BJ (cell line): ENCODE measurements around the gene APH1B.

DNA sequence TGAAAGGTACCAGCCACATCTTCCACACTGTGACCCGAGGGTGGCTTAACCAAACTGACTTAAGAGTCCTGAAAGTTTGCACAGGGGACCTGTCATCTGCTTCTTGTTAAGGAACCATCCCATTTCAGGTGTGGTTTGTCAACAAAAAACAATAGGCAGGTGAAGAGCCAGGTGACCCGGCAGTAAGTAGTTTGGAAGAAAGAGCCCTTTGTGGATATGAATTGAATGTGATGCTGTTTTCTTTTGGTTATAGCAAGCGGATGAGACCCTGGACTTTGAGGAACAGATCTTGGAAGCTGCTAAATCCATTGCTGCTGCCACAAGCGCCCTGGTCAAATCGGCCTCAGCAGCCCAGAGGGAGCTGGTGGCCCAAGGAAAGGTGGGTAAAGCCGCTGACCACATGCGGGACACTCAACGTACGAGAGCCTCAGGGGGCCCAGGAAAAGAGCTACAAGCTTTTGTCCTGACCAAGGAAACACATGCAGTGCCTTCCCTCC lies 209.2 kb upstream of the TPM1 start:
- CAGE, long polyA plus RNA = no peak
- RRBS = no CpG with 5 or more reads among the region's 9 CpGs

- CAGE, long polyA plus RNA = no peak
Measured at GRCh38 chr15:62887979-62888279, 154.6 kb upstream of the TPM1 start.

DNA sequence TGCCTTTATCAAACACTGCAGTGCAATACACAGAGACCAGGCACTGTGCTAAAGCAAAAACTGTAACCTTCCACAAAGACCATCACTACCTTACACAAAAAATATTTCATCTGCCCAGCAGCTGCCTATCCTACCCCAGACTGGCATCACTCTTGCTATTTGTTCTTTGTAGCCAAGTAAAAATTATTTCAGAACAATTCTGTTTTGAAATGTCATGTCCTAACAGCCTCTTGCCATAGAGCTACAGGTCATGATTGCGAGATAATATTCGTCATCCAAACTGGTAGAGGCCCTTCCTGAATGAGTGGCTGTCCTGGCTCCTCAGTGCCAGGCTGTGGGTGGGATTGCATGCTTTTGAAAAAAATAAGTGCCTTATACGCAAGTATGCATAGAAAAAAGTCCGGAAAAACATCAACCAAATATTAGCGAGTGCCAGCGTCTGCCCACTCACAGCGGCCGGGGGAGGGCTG lies 142.2 kb upstream of the TPM1 start:
- CAGE, long polyA plus RNA = no peak
- RRBS = 97% methylated on average over 5 of the region's 8 CpGs

- CAGE, long polyA plus RNA = no peak
- RRBS = no CpG with 5 or more reads among the region's 3 CpGs
Measured at GRCh38 chr15:62938717-62939117, 103.8 kb upstream of the TPM1 start.

- CAGE, long polyA plus RNA = no peak
- RRBS = no CpG with 5 or more reads among the region's 1 CpG
Measured at GRCh38 chr15:63134389-63134795, 12.7 kb downstream of the LACTB start.

DNA sequence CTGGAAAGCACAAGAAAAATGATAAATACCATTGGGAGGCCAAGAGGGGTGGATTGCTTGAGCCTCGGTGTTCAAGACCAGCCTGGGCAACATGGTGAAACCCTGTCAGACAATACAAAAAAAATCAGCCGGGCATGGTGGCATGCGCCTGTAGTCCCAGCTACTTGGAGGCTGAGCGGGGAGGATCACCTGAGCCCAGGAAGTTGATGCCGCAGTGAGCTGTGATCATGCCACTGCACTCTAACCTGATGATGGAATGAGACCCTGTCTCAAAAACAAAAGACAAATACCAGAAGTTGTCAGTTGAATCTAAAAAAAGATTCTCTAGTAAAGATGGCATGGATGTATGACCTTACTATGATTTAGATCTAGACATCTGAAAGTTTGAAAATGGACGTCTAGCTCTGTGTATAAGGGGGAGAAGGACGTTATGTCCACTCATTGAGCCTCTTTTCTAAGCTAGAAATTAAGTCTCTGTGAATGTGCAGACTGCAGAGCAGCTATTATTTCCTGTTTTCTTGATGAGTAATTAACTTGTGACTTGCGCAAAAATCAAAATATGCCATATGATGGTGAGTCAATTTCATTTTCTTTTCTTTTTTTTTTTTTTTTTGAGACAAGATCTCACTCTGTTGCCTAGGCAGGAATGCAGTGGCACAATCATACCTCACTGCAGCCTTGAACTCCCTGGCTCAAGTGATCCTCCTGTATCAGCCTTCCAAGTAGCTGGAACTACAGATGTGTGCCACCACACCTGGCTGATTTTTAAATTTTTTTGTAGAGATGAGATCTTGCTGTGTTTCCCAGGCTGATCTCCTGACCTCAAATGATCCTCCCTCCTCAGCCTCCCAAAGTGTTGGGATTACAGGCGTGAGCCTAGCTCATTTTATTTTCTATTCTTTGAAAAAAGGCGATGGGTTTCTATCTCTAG lies 14.1 kb downstream of the LACTB start:
- CAGE, long polyA plus RNA = no peak
- RRBS = no CpG with 5 or more reads among the region's 10 CpGs

- CAGE, long polyA plus RNA = no peak
- RRBS = no CpG with 5 or more reads among the region's 7 CpGs
Measured at GRCh38 chr15:63210348-63211259, 21.2 kb downstream of the RAB8B start.

GRCh38 chr15:63276976-63278012 lies at the start of gene APH1B:
APH1B (plus strand) TSS chr15:63277605.
- CAGE, long polyA plus RNA = start-site peak on the plus strand at chr15:63277602-63277608, 96 and 114 reads in 2 replicates
- RRBS = 2% methylated on average over 19 of the region's 107 CpGs

GRCh38 chr15:63291521-63292021 lies 14.2 kb downstream of the APH1B start:
- CAGE, long polyA plus RNA = no peak

DNA sequence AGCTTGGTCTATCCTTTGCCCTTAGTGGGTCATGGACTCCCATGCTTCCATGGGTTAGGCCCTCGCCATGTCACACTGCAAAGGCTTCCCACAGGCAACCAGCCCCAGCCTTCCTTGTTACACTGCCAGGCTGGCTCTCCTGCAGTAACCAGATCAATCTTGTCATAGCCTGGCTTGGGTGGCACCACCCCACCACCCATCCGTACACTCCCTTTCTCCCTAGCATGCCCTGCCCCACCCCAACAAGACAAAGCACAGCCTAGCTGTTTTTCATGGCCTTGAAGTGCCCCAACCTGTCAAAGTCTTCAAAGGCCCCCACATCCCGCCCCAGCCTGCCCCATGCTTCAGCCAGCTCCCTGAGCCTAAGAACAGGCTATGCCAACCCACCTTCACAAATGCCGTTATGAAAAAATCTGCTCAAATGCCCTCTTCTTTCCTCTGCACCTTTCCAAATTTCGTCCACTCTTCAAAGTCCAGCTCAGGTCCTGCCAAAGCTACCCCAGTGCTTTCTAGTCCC lies 30.4 kb downstream of the CA12 start:
- CAGE, long polyA plus RNA = no peak
- RRBS = no CpG with 5 or more reads among the region's 5 CpGs

- CAGE, long polyA plus RNA = no peak
- RRBS = no CpG with 5 or more reads among the region's 6 CpGs
Measured at GRCh38 chr15:63390587-63391221, 9.1 kb upstream of the CA12 start.

DNA sequence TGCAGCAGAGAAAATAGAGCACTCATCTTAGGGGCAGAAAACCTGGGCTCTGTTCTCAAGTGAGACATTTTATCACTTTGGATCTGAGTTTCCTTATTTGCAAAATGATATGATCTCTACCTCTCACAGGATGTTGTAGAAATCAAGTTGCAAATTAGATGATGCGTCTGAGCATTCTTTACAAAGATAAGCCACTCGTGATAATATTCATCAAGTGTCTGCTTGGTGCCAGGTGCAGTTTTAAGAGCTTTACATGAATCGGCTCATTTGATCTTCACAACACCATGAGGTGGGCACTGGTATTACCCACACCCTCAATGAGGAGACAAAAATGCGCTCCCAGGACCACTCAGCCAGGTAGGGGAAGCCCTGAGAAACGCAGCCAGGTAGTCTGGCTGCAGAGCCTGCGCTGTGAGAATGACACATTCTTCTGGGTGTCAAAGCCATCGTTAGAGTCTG lies 59.1 kb upstream of the CA12 start:
- CAGE, long polyA plus RNA = no peak
- RRBS = no CpG with 5 or more reads among the region's 7 CpGs

DNA sequence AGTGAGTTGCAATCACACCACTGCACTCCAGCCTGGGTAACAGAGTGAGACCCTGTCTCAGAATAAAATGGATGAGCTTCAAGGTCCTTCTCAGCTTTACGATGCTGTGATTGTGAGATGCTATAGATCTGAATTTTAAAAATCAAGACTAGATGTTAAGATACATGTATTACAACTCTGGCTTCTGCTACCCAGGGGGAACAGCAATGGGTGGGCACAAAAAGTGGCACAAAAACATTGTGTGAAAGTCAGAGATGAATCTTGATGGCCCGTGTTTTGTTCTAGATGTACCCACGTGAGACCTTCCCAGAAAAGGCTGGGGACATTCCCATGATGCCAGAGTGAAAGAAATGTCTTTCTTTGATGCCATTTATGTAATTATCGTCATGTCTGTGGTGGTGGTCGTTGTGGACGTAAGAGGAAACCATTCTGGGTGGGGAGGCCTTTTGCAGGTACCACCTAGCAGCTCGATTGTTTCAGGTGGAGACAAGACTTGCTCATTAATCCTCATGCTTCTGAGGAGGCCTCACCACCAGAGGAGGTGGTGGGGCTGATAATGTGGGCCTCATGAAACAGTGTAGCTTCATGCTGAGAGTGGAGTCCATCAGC lies 58.3 kb upstream of the USP3 start:
- CAGE, long polyA plus RNA = no peak
- RRBS = no CpG with 5 or more reads among the region's 7 CpGs

DNA sequence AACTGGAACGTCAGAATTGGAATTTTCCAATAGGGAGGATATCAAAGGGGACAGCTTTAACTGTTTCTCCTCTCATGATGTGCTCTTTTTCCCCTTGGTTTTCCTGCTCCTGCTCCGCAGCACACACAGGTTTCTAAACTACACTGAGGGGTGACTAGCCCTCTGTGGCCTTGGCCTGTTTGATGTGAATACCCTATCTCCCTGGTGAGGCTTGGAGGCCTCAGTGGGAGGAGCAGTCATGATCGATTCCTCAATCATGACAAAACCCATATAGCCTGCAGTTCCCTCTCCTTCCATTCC lies 24.0 kb upstream of the USP3 start:
- CAGE, long polyA plus RNA = no peak
- RRBS = no CpG with 5 or more reads among the region's 3 CpGs

GRCh38 chr15:63524075-63524567 lies 19.7 kb downstream of the USP3 start:
- CAGE, long polyA plus RNA = no peak
- RRBS = no CpG with 5 or more reads among the region's 1 CpG

GRCh38 chr15:63550769-63551588 lies 46.2 kb upstream of the FBXL22 start:
- CAGE, long polyA plus RNA = no peak
- RRBS = no CpG with 5 or more reads among the region's 5 CpGs

DNA sequence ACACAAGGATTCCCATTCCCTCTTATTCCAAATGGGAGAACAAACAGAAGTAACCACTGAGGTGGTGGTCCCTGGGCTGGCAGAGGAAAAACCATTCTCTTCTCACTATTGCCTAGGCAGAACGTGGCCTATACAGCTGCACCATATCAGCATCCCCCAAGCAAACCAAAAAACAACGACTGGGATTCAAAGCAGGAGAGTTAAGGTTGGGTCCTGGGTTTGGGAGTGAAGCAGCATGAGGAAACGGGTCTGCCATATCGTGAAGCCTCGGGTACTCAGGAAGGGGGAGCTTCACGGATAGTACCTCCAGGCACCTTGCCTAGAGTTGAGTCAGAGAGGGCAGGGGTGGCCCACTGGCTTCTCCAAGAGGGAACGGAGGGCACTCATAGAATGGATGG lies 1.2 kb upstream of the FBXL22 start:
- CAGE, long polyA plus RNA = no peak
- RRBS = no CpG with 5 or more reads among the region's 7 CpGs

DNA sequence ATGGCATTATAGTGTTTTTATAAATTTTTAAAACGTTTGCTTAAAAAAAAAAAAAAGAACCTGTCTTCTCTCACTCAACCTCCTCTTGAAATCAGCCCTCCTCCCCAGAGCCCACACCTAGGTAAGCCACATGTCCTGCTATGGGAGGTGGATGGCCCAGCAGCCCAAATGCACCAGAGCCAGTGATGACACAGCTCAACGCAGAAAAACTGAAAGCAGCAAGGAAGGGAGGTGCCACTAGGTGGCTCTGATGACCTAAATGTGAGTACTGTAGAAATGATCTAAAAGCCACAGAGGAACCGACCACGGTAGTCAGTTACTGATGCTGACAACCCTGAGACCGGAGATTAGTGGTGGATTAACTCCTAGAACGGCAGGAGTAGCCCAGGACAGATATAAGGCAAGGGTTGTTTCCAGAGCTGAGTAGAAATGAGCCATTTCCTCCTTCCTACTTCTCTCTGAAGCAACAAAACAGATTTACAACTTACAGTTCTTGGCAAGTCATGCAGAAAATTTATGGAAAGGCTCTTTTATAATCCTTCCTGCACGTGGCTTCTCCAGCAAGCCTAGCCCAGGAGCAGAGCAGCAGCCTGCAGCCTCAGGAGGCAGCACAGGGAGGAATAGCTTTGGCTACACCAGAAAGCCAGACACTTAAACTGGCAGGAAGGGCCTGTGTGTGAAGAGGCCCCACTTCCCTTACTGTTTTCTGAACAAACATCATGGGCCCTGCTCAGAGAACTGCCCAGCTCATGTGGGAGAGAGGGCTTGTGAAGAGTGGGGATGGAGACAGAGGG lies 13.1 kb downstream of the FBXL22 start:
- CAGE, long polyA plus RNA = no peak
- RRBS = no CpG with 5 or more reads among the region's 7 CpGs

DNA sequence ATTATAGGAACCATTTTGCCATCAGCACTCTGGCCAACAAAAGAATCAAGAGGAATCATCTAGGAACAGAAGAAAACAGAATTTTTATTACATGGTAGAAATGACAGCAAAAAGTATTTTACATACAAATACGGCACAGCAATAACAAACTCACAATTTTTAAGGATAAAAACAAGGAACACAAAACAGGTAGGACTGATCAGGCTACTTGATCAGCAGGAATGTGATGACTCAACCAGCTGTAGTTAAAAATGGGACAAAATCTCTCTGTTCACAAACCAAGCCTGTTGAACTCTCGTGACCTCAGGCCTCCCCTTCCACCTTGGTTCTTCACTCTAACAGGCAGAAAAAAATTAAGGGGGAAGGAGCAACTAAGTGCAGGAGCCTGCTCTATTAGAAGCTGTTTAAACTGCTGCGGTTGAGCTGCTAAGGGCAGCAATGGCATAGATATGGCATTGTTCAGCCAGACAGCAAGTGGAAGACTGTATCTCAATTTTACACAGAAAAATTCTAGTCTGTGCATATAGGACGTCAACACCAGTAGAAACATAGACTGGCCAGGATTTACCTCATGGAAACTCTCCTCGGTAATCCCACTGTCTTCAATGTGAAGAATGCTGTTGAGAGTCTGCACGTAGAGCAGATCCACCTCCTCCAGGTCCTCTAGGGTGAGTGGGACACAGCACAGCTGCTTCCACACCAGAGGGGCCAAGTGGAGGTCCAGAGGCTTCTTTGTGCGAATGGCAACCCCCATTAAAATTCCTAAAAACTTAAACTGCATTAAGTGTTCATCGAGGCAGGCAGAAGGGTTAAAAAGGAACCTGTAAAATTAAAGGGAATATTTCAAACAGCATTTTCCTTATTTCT lies 18.9 kb downstream of the FBXL22 start:
- CAGE, long polyA plus RNA = no peak
- RRBS = no CpG with 5 or more reads among the region's 8 CpGs

- CAGE, long polyA plus RNA = no peak
- RRBS = no CpG with 5 or more reads among the region's 15 CpGs
Measured at GRCh38 chr15:63945614-63946937, 100.2 kb downstream of the DAPK2 start.